Measurements from ENCODE around the gene FXYD6.

DNA sequence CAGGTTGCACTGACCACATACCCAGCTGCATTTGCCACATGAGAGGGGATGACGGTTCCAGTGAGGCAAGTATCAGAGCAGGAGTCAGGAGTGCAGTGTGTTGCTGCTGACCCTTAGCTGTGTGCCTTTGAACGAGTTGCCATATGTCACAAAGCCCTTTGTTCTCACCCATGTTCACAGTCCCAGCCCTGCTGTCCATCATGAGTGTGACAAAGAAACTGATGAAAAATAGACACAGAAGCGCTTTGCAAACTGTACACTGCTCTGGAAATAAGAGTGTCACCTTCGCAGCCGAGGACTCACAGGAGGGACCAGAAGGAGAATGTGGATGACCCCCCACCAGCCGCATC, 568.8 kb upstream of the CADM1 start:
- RRBS: no CpG with 5 or more reads among the region's 6 CpGs

GRCh38 chr11:116193182-116194401, 579.2 kb downstream of the BUD13 start:
- RRBS: 2% methylated on average over 4 of the region's 42 CpGs

- RRBS: no CpG with 5 or more reads among the region's 5 CpGs
These were observed 327.3 kb downstream of the BUD13 start for GRCh38 chr11:116445374-116445933.

DNA sequence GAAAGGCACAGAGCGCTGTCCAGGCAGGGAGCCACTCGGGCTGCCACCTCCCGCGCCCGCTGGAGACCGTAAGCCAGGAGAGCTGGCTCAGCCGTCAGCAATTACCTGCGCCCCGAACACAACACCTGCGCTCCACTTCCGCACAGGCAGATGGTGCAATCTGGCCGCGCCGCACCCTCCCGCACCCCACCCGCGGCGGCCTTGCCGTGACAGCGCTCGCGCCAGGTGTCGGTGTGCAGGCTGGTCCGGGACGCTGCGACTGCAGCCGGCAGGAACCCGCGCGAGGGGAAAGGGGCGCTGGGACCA, 65.4 kb downstream of the BUD13 start:
- RRBS: no CpG with 5 or more reads among the region's 31 CpGs

- RRBS: no CpG with 5 or more reads among the region's 33 CpGs
These were observed 1.9 kb downstream of the APOA4 start for GRCh38 chr11:116821239-116821645.

DNA sequence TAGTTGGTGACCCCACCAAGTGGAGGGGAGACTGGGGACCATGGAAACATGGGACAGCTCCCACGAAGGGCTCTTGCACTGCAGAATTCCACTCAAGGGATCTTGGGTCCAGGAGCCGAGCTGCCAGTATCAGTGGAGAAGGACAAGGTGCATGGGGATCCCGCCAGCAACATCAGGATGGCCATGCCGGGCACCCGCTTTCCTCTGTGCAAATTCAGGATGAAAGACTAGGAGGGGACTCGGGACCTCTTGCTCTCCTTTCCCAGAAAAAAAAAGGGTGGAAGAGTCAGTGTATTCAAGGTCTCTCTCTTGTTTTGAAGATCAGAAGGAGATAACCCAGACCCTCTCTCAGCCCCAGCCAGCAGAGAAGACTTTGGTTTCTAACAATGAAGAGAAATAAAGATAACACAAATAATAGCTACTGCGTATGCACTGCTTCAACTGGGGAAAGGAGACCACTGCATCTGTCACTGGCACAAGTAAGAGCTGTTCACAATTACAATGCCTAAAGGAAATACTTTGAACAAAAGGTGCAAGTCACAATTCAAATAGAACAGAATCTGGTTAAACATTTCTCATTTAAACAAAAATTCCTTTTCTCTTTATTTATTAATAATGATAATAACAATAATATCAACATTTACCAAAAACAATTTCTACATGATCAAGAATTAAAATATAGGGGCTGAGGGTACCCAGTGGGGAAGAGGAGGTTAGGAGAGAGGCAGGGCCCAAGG, 6.5 kb upstream of the APOA1 start:
- RRBS: no CpG with 5 or more reads among the region's 7 CpGs

DNA sequence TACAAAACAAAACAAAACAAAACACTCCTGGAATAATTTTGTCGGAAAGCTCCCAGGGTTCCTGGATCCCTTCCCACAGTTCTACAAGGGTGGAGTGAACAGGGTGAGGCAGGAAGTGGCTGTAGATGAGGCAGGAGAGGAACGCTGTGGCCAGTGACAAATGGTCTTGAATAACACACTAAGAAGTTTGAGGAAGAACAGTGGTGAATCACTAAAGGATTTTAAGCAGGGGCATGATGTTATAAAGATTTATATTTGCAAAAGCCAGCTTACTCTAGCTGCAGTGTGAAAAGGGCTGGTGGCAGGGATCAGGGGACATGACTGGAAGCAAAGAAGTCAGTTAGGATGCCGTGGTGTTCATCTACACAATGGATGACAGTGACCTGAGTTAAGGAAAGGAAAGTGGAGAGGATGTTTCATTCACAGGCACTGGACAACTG, 33.9 kb upstream of the APOA1 start:
- RRBS: no CpG with 5 or more reads among the region's 3 CpGs

DNA sequence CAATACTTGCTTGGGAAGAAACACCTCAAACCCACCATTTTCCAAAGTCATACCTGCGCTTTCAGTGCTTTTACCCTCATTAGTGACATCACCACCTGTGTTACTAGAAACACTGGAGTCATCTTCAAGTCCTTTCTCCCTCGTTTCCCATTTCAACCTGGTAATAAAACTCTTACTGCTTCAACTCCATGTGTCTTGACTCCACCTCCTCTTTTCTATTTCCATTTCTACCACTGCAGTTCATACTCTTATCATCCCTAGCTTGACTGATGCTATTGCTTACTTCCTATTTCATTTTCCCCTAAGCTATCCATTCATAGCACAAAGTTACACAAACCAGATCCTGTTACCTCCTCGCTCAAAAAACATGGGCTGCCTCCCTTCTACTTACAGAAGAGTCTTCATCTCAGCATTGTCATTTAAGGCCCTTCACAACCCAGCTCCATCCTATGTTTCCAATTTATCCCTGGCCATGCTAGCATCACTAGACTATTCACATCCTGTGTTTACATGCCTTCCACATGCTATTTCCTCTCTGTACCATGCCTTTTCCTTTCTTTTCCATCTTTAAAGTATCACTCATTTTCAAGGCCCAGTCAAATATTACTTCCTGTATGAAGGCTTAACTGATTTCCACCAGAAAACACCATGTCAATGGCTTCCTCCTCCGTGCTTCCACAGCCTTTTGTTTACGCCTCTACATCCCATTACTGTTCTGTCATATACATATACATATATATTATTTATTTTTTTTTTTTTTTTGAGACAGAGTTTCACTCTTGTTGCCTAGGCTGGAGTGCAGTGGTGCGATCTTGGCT, 62.9 kb upstream of the APOA1 start:
- RRBS: no CpG with 5 or more reads among the region's 6 CpGs

DNA sequence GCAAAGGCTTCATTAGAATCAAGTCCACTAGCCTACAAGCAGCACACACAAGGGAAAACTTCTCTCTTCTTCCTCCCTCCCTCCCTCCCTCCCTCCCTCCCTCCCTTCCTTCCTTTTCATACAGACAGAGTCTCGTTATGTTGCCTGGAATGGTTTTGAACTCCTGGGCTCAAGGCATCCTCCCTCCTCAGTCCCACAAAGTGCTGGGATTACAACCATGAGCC, 121.2 kb downstream of the SIK3 start:
- RRBS: no CpG with 5 or more reads among the region's 1 CpG

GRCh38 chr11:117001872-117002600, 96.2 kb downstream of the SIK3 start:
- RRBS: no CpG with 5 or more reads among the region's 4 CpGs

DNA sequence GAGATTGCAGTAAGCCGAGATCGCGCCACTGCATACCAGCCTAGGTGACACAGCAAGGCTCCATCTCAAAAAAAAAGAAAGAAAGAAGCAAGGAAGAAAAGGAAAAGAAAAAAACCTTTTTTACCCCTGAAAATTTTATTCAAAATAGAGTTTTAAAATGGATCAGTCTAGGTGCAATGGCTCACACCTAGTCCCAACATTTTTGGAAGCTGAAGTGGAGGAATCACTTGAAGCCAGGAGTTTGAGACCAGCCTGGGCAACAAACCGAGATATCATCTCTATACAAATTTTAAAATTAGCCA, 48.8 kb downstream of the SIK3 start:
- RRBS: no CpG with 5 or more reads among the region's 4 CpGs

DNA sequence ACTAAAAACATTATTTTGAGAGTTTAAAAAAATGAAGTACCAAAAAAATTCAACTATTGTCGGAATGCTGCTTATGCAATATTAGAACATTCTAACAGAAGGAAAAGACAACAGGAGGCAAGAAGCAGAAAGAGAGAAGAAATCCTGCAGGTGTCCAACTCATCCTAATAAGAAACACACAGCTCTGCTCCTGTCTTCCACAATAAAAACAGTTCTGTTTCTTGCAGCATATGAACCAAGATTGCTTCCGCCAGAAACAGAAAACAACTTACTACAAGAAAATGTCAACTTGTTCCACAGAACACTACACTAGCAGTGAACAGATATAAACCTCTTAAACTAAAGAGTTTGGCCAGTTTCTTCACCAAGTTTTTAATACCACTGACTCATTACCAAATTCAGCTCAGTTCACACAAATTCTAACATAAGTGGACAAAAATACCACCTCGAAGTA, 14.6 kb downstream of the SIK3 start:
- RRBS: no CpG with 5 or more reads among the region's 3 CpGs

DNA sequence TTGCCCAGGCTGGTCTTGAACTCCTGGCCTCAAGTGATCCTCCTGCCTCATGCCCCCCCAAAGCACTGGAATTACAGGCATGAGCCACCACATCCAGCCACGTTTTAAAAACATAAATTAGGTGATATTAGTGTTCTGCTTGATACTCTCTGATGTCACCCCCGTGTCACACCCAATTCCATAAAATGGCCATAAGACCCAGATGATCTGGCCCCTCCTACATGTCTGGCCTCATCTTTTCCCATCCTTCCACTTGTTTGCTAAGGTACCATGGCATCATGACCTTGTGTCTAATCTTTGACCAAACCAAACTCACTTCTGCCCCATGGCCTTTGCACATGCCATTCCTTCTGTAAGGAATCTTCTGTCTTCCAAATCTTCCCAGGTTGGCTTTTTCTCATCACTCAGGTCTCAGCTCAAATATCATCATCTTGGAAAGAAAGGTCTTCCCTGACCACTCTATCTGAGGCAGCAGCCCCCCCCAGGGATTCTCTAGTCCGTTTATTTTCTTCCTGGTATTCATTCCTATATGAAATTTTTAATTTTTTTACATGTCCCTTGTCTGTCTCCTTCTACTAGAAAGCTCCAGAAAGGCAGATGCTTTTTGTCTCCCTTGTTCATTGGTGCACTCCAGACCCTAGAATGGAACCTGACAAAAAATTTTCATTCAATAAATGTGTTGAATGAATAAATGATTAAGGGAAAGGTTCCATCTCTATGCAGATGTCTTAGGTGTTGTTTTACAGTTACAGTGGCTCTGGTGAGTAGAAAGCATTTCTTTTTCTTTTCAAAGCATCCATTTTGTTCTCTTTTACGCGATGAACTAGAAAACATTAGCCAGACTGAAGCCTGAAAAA, 6.0 kb downstream of the SIK3 start:
- RRBS: no CpG with 5 or more reads among the region's 5 CpGs

DNA sequence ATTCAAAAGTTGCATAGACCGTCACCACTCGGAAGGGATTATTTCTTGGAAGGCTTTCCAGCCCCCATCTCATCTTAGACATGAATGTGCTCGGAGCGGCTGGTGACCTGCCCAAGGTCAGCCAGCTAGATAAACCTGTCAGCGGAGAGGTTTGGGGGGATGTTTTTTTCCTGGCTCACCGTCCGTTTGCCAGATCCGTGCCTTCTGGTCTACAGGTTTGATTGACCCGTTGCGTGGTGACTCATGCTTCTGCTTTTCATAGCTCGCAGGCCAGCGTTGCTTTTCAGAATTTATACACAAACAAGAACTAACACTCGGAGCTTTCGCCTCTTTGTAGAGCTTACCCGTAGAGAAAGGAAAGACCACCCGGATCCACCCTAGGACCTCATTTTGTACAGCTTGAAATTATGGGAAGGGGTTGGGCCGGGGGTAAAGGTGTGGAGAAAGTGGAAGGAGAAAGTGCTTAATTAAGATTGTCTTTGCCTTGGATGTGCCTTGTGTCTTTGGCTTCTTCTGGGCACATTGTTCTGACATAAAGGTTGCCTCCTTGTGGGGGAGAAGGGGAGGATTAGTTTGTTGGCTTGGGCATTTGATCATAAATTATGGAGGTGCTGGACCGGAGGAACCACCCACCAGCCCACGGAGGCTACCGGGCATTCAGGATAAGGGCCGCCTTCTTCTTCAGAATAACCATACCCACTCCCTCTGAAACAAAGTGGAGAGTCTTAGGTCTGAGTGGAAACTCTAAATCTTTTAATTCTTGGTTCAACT, 1.1 kb downstream of the PAFAH1B2 start:
- RRBS: 0% methylated on average over 1 of the region's 21 CpGs

- RRBS: 19% methylated on average over 3 of the region's 24 CpGs
These were observed 207.8 kb downstream of the CEP164 start for GRCh38 chr11:117535133-117536188.

GRCh38 chr11:117814492-117815179, 9.9 kb downstream of the FXYD2 start:
- RRBS: no CpG with 5 or more reads among the region's 15 CpGs

DNA sequence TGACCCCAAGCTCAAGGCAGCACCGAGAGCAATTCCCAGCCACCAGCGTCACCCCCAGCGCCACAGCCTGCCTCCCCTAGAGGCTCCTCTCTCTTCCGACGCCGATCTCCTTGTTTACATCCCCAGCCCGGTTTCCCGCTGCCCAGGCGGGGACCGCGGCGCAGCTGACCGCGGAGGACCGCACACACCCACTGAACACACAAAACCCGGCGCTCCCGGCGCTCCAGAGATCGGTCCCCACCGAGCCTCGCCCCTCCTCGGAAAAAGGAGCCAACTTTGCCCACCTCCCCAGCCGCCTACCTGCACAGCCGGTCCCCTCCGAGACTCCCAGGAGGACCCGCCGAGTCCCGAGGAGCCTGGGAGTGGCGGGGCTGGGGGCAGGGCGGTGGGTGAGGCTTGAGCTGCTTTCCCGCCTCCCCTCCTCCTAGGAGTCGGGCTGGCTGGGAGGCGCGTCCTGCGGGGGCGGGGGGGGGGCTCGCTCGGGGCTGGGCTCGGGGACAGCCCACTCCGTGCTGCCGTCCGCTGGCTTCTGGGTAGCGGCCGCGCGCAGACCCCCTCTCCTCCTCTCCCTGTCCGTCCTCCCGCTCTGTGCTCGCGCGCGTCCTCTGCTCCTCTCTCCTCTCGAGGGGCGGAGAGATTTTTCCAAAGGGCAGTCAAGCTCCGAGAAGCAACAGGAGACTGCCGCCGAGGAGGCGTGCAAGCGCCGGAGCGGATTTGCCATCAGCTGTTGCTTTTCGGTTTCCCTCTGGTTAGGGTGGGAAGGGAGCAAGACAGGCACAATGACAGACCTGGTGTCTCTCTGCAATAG, at the start of gene FXYD6:
TSS of gene FXYD6 (minus strand) at position 367 of the 808 bp plus-strand sequence.
- RRBS: 2% methylated on average over 15 of the region's 63 CpGs

- RRBS: no CpG with 5 or more reads among the region's 6 CpGs
These were observed 6.4 kb upstream of the IL10RA start for GRCh38 chr11:117979786-117980215.

GRCh38 chr11:117994218-117994819, 8.1 kb downstream of the IL10RA start:
- RRBS: no CpG with 5 or more reads among the region's 5 CpGs

DNA sequence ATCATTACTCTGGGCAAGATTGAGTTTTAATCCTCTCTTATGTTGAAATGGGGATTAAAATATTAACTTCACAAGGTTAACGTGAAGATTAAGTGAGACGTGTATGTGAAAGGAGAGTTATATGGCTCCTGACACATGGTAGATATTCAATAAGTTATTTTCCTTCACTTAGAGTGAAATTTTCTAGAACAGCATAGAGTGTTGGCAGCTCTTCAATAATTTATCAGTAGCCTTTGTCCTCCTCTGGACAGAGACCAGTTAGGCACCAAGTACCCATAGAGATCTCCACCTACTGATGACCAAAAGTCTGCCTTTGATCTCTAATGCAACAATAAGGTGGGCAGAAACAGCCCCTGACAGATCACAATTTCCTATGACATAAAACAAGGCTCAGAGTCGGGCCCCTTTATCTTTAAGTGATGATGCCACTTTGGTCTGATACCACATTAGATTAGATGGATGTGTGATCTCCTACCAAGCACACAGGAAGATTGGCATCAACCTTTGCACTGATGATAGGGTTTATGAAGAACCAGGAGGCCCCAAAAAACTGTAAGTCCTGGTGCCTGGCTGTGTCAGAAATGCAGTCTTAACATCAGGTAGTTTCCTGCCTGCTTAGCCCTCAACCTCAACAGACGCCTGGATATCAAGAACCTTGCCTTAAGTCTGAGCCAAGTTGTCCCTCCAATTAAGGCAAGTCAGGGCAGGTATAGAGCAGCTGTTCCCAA, 30.8 kb upstream of the TMPRSS4 start:
- RRBS: no CpG with 5 or more reads among the region's 4 CpGs